ENCODE measurements around the gene DENND10.

- PRO-cap, 2 experiments, result no peak in any of the 2 experiments
- RAMPAGE, long total RNA, 5 experiments, result no peak in any of the 5 experiments
Observed at GRCh38 chr10:117554200-117554710, 11.7 kb downstream of the EMX2 start.

GRCh38 chr10:117736549-117737138 lies 194.1 kb downstream of the EMX2 start:
- PRO-cap, 2 experiments, result no peak in any of the 2 experiments
- RAMPAGE, long total RNA, 5 experiments, result no peak in any of the 5 experiments

DNA sequence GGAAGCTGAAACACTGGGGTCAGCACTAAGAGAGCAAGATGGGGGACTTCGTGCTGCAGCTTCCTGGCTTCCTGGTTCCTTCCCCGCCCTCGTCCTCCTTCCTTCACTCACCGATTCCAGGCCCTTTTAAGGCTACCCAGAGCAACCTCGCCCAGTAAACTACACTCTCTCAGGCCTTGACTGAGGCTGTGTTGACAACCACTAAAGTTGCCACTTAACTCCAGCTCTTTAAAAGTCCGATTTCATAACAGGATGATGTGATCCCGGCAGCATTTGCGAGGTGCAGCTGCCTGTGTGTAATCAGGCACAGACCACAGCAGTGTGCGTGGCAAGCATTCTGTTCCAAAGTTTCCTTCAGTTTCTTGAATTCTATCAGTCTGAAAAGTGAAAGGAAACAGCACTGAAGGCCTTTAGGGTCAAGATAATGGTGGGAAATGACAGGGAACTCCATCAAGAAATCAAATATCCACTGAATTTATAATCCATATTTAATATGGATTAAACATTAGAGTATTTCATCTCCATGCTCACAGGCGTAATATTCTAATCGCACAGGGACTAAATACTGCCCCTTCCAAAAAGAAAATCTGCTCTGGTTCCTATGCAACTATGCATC lies 110.5 kb downstream of the RAB11FIP2 start:
- PRO-cap, 2 experiments, result no peak in any of the 2 experiments
- RAMPAGE, long total RNA, 5 experiments, result no peak in any of the 5 experiments

GRCh38 chr10:118744281-118744793 lies 10.4 kb downstream of the CACUL1 start:
- PRO-cap, 2 experiments, result no peak in any of the 2 experiments
- RAMPAGE, long total RNA, 5 experiments, result no peak in any of the 5 experiments

- PRO-cap, 2 experiments, result no peak in any of the 2 experiments
- RAMPAGE, long total RNA, 5 experiments, result no peak in any of the 5 experiments
Observed at GRCh38 chr10:118759848-118760252, 5.1 kb upstream of the CACUL1 start.

GRCh38 chr10:119038096-119038631 lies 8.7 kb downstream of the NANOS1 start:
- PRO-cap, 2 experiments, result no peak in any of the 2 experiments
- RAMPAGE, long total RNA, 5 experiments, result no peak in any of the 5 experiments

DNA sequence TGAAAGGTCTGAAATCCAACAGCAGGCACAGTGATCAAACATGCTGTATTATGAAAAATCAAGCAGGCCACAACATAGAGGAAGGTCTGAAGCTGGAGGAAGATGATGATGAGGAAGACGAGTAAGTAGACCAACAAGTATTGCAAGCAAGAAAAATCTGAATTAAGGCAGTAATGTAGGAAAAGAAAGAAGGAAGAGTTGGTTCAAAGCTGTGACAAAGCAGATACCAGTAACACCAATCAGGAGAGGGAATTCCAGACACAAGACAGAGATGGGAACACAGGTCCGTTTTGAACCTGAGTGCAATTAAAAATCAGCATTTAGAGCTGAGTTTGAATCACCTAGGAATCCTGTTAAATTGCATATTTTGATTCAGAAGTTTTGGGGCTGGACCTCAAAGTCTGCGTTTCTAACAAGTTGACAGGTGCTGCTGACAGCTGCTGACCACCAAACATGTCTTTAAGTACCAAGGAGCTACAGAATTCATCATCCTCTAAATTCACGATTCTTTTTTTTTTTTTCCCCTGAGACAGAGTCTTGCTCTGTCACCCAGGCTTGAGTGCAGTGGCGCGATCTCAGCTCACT lies 18.7 kb downstream of the NANOS1 start:
- PRO-cap, 2 experiments, result no peak in any of the 2 experiments
- RAMPAGE, long total RNA, 5 experiments, result no peak in any of the 5 experiments

DNA sequence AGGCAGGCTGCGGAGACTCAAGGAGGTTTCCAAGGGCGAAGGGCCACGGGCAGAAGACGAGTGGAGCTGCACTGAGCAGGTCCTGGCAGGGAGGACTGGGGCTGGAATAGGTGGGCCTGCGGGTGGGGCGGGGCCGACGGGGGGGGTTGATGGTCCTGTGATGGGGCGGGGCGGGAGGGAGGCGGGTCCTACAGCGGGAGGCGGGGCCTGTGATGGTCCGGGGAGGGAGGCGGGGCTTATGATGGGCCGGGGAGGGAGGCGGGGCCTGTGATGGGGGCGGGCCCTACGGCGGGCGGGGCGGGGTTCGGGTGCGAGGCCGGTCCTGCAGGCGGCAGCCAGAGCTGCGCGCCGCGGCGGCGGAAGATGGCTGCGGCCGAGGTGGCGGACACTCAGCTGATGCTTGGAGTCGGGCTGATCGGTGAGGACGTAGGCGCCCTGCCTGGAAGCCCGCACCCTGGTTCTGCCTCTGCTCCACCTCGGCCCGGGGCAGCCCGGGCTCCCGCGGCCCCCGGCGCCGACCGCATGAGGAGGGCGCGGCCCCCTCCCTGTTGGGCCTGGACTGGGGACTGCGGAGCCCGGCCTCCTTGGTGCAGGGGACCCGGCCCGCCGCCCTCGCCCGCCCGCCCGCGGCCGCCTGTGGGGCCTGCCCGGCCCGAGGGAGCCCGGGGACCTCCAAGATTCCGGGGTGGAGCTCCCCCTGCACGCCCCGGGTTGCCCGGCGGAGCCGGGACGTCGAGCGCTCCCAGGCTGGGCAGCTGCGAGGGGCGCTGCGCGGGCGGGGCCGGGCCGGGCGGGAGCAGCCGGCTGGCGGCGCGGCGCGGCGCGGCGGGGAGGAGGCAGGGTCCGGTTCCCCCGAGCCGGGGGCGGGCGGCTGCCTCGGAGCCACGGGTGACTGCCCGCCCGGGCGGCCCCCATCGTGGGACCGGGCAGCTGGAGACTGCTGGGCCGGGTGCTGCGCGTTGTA lies at the start of gene DENND10:
Gene DENND10 (plus strand): TSS at position 334 of the 964 bp plus-strand sequence.
- PRO-cap, 2 experiments, result peak in 2 of 2 experiments; most common plus-strand start position 366 of the sequence (in 2); most common minus-strand start position 58 of the sequence (in 1)
- RAMPAGE, long total RNA, 5 experiments, result start-site peak on the plus strand in 5 of 5 experiments, centred at positions 313 to 342 of the sequence, 78 to 494 reads per replicate

DNA sequence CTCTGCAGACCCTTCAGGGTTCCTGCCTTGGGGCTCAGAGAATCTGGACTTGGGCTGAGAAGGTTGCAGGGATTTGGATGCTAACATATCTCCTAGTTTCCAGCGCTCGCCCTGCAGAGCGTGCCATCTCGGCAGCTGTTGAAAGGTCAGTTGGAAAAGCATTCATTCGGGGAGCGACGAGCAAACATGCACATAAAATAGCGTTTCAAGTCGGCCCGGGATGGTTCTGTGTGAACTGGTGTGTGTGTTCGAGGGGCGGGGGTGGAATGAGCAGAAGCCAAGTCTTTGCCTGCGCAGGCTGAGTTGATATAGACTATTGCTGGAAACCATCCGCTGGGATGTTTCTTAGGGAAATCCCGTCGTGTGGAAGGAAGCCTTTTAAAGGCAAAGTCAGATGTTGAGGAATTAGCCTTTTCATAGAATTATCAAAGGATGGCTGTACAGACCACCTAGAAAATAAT lies 772 bp downstream of the GRK5 start:
- PRO-cap, 2 experiments, result peak in 1 of 2 experiments; most common plus-strand start position 311 of the sequence (in 1); most common minus-strand start position 268 of the sequence (in 1)
- RAMPAGE, long total RNA, 5 experiments, result no peak in any of the 5 experiments

- PRO-cap, 2 experiments, result peak in 1 of 2 experiments; most common minus-strand start chr10:119239196 (in 1)
- RAMPAGE, long total RNA, 5 experiments, result no peak in any of the 5 experiments
Observed at GRCh38 chr10:119239136-119239335, 31.7 kb downstream of the GRK5 start.

DNA sequence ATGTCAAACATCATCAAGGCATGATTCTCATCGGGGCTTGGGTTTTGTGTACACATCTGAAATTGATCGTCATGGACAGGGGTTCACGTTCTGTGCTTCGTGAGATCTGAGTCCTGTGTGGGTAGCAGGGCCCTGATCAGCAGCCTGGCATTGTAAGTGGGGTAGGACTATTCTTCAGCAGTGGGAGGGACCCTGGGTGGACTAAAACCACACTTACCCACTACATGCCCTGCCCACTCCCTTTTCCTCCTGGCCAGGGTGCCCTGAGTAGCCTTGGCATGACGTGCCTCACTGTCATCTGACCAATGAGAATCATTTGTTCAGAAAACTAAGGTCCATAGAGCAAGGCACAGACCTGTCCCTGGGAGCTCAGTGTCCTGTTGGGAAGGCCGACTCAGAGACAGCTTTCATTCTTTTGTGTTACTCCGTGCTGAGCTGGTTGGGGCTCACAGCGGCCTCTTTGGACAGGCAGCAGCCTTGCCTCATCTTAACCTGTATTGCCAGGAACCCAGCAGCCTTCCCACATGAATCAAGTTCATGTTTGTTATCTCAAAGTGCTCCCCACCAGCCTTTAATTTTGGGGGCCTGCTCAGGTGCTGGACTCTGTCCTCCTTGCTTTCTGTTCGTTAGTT lies 57.3 kb downstream of the GRK5 start:
- PRO-cap, 2 experiments, result no peak in any of the 2 experiments
- RAMPAGE, long total RNA, 5 experiments, result no peak in any of the 5 experiments

DNA sequence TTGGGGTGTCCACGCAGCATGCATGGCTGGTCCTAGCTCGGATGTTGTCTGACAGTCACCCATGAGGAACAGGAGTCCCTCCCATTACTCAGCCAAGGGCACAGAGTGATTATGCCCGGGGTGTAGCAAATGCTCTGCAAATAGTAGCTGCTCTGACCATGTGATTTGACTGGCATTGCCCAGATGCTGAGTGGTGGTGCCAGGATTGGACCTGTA lies 150.7 kb downstream of the GRK5 start:
- PRO-cap, 2 experiments, result no peak in any of the 2 experiments
- RAMPAGE, long total RNA, 5 experiments, result no peak in any of the 5 experiments

- PRO-cap, 2 experiments, result no peak in any of the 2 experiments
- RAMPAGE, long total RNA, 5 experiments, result no peak in any of the 5 experiments
Observed at GRCh38 chr10:119360195-119360609, 152.8 kb downstream of the GRK5 start.

GRCh38 chr10:119413779-119414663 lies 128.5 kb downstream of the RGS10 start:
- PRO-cap, 2 experiments, result peak in 1 of 2 experiments; most common minus-strand start chr10:119413848 (in 1)
- RAMPAGE, long total RNA, 5 experiments, result no peak in any of the 5 experiments

GRCh38 chr10:119452388-119453010 lies 90.0 kb downstream of the RGS10 start:
- PRO-cap, 2 experiments, result no peak in any of the 2 experiments
- RAMPAGE, long total RNA, 5 experiments, result no peak in any of the 5 experiments

DNA sequence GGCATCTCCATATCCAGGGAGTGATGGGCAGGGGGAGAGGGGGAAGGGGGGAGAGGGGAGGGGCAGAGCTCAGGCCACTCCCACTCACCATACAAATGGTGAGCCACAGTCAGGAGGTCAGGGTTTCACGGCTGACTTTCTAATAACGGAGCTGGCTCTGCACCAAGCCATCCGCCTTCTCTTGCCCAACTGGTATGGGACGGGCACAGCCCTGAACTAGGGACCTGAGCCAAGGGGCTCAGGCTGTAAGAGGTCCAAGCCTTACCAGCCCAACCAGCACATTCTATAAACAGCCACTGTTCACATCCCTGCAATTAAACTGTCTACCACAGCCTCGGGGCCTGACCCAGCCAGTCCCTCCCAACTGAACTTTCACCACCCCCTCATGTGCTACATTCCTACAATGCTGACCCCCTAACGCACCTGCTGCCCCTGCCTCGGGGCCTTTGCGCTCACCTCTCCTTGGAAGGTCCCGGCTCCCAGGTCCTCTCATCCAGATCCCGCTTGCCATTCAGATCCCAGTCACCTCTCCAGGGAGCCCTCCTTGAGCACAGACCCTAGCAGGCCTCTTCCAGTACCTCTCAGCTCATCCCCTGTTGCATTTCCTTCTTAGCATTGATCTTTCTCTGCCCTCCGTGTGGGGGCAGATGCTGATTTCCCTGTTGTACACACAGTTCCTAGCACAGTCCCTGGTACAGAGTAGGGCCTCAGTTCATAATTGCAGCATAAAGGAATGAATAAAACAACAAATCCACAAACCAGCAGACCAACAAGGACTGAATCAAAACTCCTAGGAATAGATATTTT lies 32.4 kb downstream of the RGS10 start:
- PRO-cap, 2 experiments, result no peak in any of the 2 experiments
- RAMPAGE, long total RNA, 5 experiments, result no peak in any of the 5 experiments

DNA sequence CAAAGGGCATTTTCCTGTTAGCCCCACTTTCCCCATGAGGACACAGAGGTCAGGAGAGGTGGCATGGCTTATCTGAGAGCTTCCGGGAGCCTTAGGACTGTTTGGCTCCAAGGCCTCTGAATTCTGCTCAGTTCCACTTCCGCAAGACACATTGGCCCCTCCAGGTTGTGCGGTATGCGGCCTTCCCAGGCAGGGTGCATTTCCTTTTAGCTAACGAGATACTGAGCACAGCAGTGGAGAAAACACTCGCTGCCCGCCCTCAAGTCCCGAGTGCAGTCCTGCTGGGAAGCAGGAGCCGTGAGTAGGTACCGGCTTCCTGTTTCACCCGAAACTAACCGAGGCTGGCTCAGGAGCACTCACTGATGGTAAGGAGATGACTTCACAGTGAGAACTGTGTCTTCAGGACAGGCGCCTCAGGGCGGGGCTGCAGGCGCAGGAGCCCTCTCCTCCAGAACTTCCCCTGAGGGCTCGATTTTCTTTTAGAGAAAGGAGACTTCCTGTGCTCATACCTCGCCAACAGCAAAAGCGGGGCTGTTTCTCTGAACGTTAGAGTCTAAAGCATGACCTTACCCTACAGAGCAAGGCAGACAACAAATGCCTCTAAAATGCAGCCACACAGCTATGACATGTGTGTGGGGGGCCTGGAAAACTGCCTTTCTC lies 26.0 kb downstream of the RGS10 start:
- PRO-cap, 2 experiments, result no peak in any of the 2 experiments
- RAMPAGE, long total RNA, 5 experiments, result no peak in any of the 5 experiments

DNA sequence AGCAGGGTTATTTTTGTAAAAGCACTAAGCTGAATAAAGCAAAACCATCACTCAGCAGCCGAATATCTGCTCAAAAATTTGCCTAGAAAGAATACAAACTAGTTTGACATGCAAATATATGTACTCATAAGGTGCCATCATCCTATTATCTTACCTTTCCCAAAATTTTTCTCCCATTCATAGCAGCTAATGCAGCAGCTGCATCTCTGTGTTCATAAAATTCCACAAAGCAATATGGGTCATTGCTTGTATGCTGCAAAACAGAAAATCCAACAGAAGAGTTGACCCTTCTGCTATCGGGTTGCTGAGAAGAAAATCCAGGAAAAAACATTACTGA lies 14.5 kb downstream of the TIAL1 start:
- PRO-cap, 2 experiments, result no peak in any of the 2 experiments
- RAMPAGE, long total RNA, 5 experiments, result no peak in any of the 5 experiments

DNA sequence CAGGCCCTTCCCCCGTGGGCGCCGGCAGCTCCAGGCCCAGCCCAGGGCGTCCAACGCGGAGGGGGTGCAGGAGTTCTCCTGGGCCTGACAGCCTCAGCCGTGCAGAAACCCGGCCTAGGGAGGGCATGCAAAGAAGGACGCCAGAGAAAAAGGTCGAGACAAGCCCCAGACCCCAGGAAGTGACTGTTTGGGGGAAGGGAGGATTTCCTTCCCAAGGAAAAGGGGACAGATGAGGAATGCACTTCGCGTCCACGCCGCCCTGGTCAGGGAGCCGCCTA lies 767 bp downstream of the TIAL1 start:
- PRO-cap, 2 experiments, result peak in 2 of 2 experiments; most common plus-strand start position 33 of the sequence (in 2)
- RAMPAGE, long total RNA, 5 experiments, result no peak in any of the 5 experiments

- PRO-cap, 2 experiments, result no peak in any of the 2 experiments
- RAMPAGE, long total RNA, 5 experiments, result no peak in any of the 5 experiments
Observed at GRCh38 chr10:119657042-119657565, 5.9 kb downstream of the BAG3 start.